ENCODE measurements around the genes RPL28, UBE2S, FIZ1, ZNF784 and ZNF581.

- RRBS = 77% methylated on average over 12 of the region's 29 CpGs
CAGE:
- cytosol, long polyA plus RNA = no peak
- long polyA plus RNA = no peak
- nucleus, long polyA plus RNA = no peak
Observed at GRCh38 chr19:55312166-55312852, 12.8 kb downstream of the TMEM150B start.

DNA sequence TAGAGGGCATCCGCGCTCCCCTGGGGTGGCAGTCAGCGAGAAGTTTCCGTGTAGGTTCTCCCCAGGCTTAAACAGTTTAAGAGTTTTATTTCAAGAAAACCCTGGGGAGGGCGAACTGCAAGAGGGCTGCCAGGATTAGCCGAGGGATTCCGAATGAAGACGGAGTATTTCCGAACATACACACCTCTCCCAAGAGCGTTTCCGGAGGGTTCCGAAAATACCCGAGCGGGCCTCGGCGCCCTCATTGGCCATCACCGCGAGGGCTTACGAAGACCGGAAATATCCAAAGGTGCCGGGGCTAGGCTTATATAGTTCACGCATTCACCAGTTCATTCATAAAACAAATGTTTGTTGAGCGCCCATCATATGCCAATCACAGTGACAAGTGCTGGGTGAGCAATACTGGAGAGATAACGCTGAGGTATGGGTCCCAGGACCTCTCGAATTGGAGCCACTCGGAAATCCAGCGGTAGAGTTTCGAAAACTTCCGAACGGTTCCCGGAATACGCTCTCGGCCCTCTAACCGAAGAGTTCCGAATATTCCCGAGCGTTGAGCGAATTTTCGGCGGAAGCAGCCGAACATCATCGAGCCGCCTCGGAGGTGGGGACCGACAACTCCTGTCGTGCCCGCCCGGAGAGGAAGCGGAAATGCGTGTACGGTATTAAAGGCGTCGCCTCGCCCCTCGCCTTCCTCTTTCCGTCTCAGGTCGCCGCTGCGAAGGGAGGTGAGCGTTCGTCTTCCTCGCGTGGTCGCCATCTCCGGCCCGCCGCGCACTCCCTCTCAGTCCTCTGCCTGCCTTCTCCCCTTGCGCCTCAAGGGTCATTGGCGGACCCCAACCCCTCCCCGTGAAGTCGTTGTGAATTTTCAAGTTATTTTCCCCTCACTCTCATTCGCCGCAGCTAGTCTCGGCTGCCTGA, at the start of gene RPL28:
Gene RPL28 (plus strand): TSS at position 692 of the 918 bp plus-strand sequence.
- RRBS = 1% methylated on average over 10 of the region's 75 CpGs
CAGE:
- cytosol, long polyA plus RNA = start-site peak on the plus strand centred at position 707 of the sequence, 33 bp wide, 2,743 and 7,325 reads in 2 replicates
- long polyA plus RNA = start-site peak on the plus strand centred at position 707 of the sequence, 33 bp wide, 232 and 3,452 reads in 2 replicates
- nucleus, long polyA plus RNA = start-site peak on the plus strand centred at position 693 of the sequence, 6 bp wide, 536 and 808 reads in 2 replicates

- RRBS = 2% methylated on average over 24 of the region's 114 CpGs
CAGE:
- cytosol, long polyA plus RNA = start-site peak on the minus strand at chr19:55407782-55407791, 1,509 and 1,740 reads in 2 replicates
- long polyA plus RNA = start-site peak on the minus strand at chr19:55407781-55407789, 1,052 and 1,670 reads in 2 replicates
- nucleus, long polyA plus RNA = no peak
Observed at GRCh38 chr19:55407561-55408758, at the start of gene UBE2S. Gene UBE2S, minus strand, starts transcription at chr19:55407788.

GRCh38 chr19:55461903-55462171, 395 bp upstream of the ISOC2 start:
- RRBS = no CpG with 5 or more reads among the region's 23 CpGs
CAGE:
- cytosol, long polyA plus RNA = no peak
- long polyA plus RNA = no peak
- nucleus, long polyA plus RNA = no peak

- RRBS = no CpG with 5 or more reads among the region's 31 CpGs
CAGE:
- cytosol, long polyA plus RNA = no peak
- long polyA plus RNA = no peak
- nucleus, long polyA plus RNA = no peak
Observed at GRCh38 chr19:55486848-55488155, 934 bp upstream of the SSC5D start.

- RRBS = 70% methylated on average over 3 of the region's 13 CpGs
CAGE:
- cytosol, long polyA plus RNA = no peak
- long polyA plus RNA = no peak
- nucleus, long polyA plus RNA = no peak
Observed at GRCh38 chr19:55493957-55494355, 5.7 kb downstream of the SSC5D start.

DNA sequence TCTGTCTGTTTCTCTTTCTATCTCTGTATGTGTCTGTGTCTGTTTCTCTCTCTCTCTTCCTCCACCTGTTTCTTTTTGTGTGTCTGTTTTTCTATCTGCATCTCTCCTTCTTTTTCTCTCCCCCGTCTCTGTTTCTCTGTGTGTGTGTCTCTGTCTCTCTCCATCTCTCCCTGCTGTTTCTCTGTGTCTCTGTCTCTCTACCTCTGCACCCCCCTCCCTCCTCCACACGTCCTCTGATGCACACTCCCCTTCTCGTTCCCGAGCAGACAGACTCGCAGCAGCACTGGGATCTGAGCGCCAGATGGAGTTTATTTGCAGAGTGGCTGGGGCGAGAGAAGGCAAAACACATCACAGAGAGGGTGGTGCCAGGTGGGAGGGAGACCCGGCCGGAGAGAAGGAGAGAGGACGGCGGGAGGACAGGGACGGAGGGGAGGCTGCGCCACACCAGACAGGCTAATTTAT, 8.6 kb downstream of the SBK2 start:
- RRBS = no CpG with 5 or more reads among the region's 13 CpGs
CAGE:
- cytosol, long polyA plus RNA = no peak
- long polyA plus RNA = no peak
- nucleus, long polyA plus RNA = no peak

- RRBS = 1% methylated on average over 16 of the region's 52 CpGs
CAGE:
- cytosol, long polyA plus RNA = no peak
- long polyA plus RNA = no peak
- nucleus, long polyA plus RNA = start-site peak on the minus strand at chr19:55598697-55599185, 26 and 19 reads in 2 replicates; start-site peak on the minus strand at chr19:55599498-55599527, 38 and 76 reads in 2 replicates
Observed at GRCh38 chr19:55598599-55599862, at the start of gene FIZ1. Gene FIZ1, minus strand, starts transcription at chr19:55599517.

GRCh38 chr19:55623821-55625276, at the start of gene ZNF784:
Gene ZNF784, minus strand, starts transcription at chr19:55624566.
- RRBS = 2% methylated on average over 6 of the region's 71 CpGs
CAGE:
- cytosol, long polyA plus RNA = no peak
- long polyA plus RNA = no peak
- nucleus, long polyA plus RNA = no peak

- RRBS = 8% methylated on average over 1 of the region's 21 CpGs
CAGE:
- cytosol, long polyA plus RNA = no peak
- long polyA plus RNA = no peak
- nucleus, long polyA plus RNA = no peak
Observed at GRCh38 chr19:55642425-55642729, 1.1 kb upstream of the ZNF581 start.

- RRBS = 23% methylated on average over 16 of the region's 60 CpGs
CAGE:
- cytosol, long polyA plus RNA = start-site peak on the minus strand at chr19:55643159-55643336, 52 and 50 reads in 2 replicates
- long polyA plus RNA = no peak
- nucleus, long polyA plus RNA = start-site peak on the minus strand at chr19:55643395-55643466, 12 and 10 reads in 2 replicates
Observed at GRCh38 chr19:55642730-55643549, 509 bp upstream of the ZNF581 start.

- RRBS = under 1% methylated on average over 13 of the region's 22 CpGs
CAGE:
- cytosol, long polyA plus RNA = no peak
- long polyA plus RNA = no peak
- nucleus, long polyA plus RNA = no peak
Observed at GRCh38 chr19:55643550-55643770, at the start of gene ZNF581. Gene ZNF581, plus strand, starts transcription at chr19:55643649.

- RRBS = no CpG with 5 or more reads among the region's 13 CpGs
CAGE:
- cytosol, long polyA plus RNA = no peak
- long polyA plus RNA = no peak
- nucleus, long polyA plus RNA = no peak
Observed at GRCh38 chr19:55668887-55669243, 6.2 kb upstream of the EPN1 start.

- RRBS = no CpG with 5 or more reads among the region's 11 CpGs
CAGE:
- cytosol, long polyA plus RNA = no peak
- long polyA plus RNA = no peak
- nucleus, long polyA plus RNA = no peak
Observed at GRCh38 chr19:55675817-55676379, 872 bp downstream of the EPN1 start.

DNA sequence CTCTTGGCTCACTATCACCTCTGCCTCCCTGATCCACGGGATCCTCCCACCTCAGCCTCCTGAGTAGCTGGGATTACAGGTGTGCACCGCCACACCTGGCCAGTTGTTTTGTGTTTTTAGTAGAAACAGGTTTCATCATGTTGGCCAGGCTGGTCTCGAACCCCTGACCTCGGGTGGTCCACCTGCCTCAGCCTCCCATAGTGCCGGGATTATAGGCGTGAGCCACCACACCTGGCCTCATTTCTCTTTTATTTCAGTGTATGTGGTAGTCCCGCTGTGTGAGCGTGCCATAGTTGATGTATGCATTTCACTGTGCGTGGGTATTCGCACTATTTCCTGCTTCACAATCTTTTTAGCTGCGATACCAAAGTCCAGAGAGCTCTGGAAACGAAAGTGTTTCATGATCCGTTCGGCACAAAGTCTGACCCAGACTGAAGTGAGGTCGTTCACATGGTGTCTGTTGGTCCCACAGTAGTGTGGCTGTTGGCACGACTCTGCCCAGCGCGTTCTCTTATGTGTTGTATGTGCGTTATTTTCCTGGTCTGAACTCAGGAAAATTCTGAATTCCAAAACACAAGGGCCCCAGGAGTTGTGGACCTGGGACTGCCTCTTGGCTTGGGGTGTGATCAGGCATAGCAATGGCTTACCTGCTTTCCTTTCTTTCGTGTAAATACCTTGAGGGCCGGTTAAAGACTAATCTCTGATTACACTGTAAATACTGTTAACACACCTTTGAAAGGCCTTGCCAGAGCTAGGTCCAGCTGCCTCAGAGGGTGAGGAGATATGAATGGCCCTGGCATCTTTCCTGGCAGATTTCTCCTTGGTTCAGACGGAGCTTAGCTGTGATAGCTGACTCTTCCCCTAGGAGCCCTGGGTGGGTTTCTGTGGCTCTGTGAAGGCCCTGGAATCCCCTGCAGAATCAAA, 8.7 kb downstream of the EPN1 start:
- RRBS = no CpG with 5 or more reads among the region's 22 CpGs
CAGE:
- cytosol, long polyA plus RNA = no peak
- long polyA plus RNA = no peak
- nucleus, long polyA plus RNA = no peak

DNA sequence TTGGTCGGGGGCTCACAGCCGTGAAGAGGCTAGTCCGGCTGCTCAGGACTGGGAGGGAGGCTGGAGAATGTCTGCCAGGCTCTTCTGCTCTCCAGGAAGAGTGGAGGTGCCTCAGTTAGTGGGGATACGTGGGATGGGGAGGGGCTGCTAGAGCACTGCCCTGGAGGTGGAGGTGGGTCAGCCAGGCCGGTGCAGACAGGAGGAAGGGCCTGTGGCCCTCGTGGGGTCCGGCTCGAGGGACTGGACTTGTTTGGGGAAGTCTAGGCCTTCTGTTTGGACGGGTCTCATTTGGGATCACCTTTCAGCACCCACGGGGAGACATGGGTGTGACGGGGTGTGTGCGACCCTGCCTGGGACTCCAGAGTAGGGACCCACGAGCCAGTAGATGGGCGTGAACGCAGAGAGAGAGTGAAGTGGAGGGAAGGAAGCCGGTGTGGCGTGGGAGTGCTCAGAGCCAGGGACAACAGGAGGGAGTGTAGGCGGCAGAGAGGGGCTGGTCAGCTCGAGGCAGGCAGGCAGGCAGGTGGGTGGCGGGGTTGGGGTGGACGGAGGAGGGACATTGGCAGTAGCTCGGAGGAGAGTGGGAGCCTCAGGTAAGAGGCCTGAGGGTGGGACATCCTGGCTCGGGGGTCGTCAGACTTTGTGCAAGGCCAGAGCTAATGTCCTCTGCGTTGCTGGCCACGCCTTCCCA, 11.4 kb downstream of the EPN1 start:
- RRBS = no CpG with 5 or more reads among the region's 26 CpGs
CAGE:
- cytosol, long polyA plus RNA = no peak
- long polyA plus RNA = no peak
- nucleus, long polyA plus RNA = no peak

- RRBS = 98% methylated on average over 2 of the region's 14 CpGs
CAGE:
- cytosol, long polyA plus RNA = no peak
- long polyA plus RNA = no peak
- nucleus, long polyA plus RNA = no peak
Observed at GRCh38 chr19:55687900-55688398, 12.9 kb downstream of the EPN1 start.

DNA sequence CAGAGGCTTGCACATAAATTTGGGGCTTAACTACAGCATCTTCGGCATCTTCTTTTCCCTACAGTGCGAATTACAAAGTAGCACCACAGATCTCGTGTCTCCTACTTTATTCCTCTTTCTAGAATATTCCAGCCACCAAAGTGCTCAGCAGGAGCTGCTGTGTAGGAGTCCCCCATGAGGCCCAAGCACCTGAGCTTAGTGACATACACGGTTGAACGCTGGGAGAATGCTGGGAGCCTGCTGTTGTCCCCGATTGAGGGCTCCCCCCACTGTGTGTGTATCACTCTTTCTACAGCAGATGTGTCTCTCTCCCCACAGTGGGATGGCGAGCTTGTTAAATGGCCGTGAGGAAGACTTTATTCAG, 22.5 kb downstream of the EPN1 start:
- RRBS = no CpG with 5 or more reads among the region's 8 CpGs
CAGE:
- cytosol, long polyA plus RNA = no peak
- long polyA plus RNA = no peak
- nucleus, long polyA plus RNA = no peak

DNA sequence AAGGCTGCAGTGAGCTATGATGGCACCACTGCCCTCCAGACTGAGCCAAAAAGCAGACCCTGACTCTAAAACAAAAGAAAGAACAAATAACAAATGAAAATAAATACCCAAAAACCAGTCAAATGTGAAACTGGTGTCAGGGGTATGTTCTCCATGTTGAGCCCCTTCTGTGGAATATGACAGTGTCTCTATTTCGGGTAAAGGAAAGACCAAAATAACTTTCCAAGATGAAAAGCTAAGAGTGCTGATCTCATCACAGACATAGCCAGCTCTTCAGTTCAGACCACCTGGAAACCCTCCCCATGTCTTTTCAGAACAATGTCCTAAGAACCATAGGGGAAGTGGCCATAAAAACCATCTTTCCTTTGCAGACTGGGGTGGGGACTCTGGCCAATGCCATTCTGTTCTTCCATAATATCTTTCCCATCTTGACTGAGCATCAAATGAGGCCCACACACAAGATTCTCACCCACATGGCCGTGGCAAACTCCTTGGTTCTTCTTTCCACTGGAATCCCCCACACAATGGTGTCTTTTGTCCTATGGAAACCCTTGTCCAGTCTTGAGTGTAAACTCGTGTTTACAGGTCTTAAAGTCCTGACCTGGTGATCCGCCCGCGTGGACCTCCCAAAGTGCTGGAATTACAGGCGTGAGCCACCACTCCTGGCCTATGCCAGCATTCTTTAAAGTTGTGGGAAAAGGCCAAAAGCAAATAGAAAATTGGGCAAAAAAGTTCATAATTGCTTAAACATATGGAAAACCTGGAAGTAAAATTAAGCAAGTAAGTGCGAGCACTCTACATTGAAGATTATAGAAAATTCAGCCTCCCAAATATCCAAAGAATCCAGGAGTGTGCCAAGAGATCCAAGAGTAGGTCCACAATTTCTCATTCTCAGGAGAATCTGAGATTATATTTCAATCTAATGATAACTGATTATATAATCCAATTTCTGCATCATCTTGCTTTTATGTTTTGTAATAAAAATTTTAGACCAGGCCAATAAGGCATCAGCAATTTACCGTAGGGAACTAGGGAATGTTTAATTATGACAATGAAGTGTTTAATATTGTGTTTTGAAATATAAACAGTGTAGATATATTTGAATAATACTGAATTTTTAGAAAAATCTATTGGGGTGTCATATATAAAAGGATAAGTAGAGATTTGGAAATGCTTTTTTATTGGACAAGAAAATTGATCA, 30.5 kb downstream of the NLRP9 start:
- RRBS = no CpG with 5 or more reads among the region's 9 CpGs
CAGE:
- cytosol, long polyA plus RNA = no peak
- long polyA plus RNA = no peak
- nucleus, long polyA plus RNA = no peak

DNA sequence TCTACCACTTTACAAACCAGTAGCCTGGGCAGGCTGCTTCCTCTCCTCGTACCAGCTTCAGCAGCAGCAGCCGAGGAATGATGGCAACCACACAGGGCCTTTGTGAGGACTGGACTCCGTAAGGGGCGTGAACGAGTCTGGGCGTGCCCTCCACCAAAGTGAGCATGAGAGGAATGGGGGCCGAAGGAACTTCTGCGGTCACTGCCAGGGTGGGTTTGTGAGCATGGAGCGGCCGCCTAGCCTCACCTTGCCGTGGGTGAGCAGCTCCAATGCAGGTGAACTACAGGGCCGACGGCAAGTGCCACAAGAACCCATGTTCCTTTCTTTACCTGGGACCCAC, 36.0 kb downstream of the ZNF787 start:
- RRBS = no CpG with 5 or more reads among the region's 13 CpGs
CAGE:
- cytosol, long polyA plus RNA = no peak
- long polyA plus RNA = no peak
- nucleus, long polyA plus RNA = no peak

All from IMR-90 (cell line).